ENCODE data around the genes KAZN, TMEM51 and DDI2.

DNA sequence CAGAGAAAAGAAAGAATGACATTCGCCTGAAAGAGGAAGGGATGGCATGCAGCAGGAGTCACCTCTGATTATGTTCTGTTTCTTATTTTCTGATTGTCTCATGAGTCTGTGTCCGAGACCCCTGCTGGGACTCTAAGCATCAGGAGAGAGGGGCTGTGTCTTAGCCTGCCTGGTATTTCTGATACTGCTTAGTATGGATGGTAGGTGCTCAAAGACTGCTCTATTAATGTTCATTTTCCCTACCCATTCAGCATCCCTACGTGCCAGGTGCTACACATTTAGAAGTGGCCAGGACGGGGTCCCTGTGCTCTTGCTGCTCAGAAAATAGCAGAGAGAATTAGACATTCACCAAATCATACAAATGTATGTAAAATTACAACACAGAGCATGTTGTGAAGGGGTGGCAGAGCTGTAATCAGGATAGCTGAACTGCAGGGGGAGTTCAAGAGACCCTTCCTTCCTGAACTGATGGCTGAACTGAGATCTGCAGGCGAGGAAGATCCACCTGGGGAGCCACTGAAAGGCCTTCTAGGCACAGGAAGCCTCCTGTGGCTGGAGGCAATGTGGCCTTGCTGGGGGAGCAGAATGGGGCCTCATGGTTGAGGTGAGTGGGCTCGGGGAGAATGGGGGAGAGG lies 216.4 kb downstream of the PRDM2 start:
- PRO-cap, 2 experiments = no peak in any of the 2 experiments

- PRO-cap, 2 experiments = no peak in any of the 2 experiments
Observed at GRCh38 chr1:14108721-14109103, 408.7 kb downstream of the PRDM2 start.

- PRO-cap, 2 experiments = no peak in any of the 2 experiments
Observed at GRCh38 chr1:14123267-14123624, 423.3 kb downstream of the PRDM2 start.

DNA sequence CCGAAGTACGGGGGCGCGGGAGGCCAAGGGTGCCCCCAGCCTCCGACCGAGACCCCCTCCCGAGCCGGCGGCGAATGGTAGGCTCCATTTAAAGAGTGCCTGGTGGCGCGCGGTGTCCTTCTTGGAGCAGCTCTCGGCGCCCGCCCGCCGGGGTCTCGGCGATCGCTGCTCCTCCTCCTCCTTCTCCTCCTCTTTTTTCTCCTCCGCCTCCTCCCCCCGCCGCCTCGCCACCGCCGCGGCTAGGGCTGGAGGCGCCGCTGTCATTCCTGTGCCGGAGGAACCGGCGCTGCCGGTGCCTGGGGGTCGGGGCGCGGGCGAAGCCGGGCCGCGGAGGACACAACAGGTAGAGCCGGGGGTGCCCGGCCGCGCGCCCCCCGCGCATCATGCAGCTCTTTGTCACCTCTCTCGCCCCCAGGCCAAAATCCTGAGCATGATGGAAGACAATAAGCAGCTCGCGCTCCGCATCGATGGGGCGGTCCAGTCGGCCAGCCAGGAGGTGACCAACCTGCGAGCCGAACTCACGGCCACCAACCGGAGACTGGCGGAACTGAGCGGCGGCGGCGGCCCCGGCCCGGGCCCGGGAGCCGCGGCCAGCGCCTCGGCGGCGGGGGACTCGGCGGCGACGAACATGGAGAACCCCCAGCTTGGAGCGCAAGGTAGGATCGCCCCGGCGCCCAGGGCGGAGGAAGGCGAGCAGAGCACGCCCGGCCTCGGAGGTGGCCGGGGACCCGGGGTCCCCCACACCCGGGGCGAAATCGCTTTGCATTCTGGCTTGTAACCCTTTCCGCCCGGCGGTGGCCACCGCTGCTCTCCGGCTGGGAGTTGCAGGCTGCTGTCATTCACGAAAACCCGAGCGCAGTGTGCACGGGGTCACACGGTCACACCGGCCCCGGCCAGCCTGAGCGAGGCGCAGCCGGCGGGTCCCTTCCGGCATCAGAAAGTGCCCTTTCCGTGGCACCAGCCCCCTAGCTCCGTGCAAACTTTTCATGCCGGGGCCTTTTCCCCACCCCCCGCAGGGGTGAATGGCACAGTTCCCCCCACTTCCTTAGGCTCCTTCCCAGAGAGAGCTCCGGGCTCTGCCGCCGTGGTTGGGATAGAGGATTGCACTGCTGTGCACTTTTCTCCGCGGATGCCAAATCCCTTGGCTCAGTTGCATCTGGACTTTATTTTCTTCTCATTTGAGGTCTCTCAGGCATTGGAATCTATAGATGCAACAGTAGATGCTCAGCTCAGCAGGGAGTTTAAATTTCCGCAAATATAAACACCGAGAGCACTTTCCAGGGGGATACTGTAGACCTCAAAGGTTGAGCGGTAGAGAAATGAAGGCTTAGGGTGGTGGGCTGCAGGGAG lies at the start of gene KAZN:
TSS of gene KAZN (plus strand) at position 118 of the 1,350 bp plus-strand sequence.
- PRO-cap, 2 experiments = no peak in any of the 2 experiments

- PRO-cap, 2 experiments = no peak in any of the 2 experiments
Observed at GRCh38 chr1:15005137-15005739, 148.3 kb upstream of the TMEM51 start.

DNA sequence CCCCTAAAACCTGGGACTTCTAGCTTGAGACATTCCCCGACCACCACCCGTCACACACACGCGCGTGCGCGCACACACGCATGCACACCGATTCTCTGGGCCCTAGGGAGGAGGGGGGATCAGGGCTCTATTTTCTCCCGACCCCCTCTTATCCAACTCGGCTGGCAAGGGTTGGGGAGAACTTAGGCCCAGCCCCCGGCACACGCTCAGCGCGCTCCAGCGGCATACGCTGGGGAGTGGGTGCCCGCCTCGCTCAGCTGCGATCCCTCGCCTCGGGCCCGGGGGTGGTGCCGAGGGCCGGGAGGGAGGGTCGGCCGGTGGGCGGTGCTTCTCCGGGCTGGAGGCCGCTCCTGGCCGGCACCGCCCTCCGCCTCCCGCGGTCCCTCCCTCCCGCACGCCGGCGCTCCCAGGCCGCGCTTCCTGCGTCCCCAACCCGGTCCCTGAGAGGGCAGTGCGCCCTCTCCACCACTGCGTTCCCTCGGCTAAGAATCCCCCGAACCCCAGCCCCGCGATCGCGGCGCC lies at the start of gene TMEM51:
TSS of gene TMEM51 (plus strand) at position 409 of the 522 bp plus-strand sequence.
- PRO-cap, 2 experiments = peak in 2 of 2 experiments; most common plus-strand start position 393 of the sequence (in 1); most common minus-strand start position 259 of the sequence (in 1)

DNA sequence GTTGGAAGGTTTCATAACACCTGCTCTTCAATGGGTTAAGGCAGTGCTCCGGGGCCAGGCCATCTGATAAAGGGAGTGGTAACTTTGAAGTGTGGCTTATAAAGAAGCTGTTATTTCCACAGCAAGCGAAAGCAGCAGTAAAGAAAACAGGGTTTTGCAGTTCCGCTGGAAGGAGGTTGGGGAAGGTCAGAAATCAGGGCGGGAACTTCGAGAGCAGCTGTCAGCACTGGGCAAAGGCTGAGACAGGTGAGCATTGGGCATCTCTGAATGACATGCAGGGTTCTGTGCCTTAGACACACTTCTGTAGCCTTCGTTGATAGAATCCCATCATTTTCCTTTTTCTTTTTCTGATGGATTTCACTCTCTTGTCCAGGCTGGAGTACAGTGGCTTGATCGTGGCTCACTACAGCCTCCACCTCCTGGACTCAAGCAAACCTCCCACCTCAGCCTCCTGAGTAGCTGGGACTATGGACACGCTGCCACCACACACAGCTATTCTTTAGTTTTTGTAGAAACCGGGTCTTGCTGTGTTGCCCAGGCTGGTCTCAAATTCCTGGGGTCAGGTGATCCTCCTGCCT lies 20.5 kb downstream of the TMEM51 start:
- PRO-cap, 2 experiments = no peak in any of the 2 experiments

GRCh38 chr1:15189756-15190535 lies 36.4 kb downstream of the TMEM51 start:
- PRO-cap, 2 experiments = no peak in any of the 2 experiments

DNA sequence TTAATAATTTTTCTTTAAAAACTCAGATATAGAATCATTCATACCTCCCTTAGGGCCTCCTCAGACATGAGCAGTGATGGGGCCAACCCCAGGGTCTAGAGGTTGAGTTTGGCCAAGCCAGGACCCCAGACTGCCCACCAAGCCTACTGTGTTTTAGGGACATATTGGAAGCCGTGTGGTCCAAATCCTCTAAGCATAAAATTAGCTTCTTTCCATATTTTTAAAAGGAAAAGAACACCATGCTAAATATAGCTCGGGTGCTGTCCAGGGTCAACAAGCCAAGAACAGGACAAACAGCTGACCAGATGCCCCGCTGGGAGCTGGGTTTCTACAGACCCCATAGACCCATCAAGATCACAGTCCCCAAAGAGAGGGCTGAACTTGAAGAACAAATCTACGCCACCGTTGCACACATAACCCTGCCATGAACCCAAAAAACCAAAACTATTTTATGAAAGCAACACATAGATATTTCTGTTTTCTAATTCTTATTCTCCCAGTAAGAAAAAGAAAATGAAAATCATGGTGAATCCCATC lies 36.4 kb upstream of the FHAD1 start:
- PRO-cap, 2 experiments = no peak in any of the 2 experiments

DNA sequence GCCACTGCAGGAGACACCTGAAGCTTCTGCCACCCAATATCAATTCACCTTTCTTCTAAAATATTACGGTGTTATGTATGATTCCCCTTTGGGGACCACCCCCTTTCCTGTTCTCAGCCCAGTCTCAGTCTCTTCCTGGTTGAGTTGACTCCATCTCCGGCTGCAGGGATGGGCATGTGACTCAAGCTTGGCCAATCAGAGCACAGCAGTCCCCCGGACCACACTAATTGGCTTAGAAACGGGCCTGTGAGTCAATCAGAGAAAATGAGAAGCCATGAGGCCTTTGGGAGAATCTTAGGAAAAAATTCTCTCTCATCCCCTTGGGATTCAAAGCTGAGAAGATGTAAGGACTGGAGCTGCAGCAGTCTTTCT lies 10.8 kb upstream of the FHAD1 start:
- PRO-cap, 2 experiments = no peak in any of the 2 experiments

- PRO-cap, 2 experiments = no peak in any of the 2 experiments
Observed at GRCh38 chr1:15343726-15344198, 65.9 kb upstream of the EFHD2 start.

DNA sequence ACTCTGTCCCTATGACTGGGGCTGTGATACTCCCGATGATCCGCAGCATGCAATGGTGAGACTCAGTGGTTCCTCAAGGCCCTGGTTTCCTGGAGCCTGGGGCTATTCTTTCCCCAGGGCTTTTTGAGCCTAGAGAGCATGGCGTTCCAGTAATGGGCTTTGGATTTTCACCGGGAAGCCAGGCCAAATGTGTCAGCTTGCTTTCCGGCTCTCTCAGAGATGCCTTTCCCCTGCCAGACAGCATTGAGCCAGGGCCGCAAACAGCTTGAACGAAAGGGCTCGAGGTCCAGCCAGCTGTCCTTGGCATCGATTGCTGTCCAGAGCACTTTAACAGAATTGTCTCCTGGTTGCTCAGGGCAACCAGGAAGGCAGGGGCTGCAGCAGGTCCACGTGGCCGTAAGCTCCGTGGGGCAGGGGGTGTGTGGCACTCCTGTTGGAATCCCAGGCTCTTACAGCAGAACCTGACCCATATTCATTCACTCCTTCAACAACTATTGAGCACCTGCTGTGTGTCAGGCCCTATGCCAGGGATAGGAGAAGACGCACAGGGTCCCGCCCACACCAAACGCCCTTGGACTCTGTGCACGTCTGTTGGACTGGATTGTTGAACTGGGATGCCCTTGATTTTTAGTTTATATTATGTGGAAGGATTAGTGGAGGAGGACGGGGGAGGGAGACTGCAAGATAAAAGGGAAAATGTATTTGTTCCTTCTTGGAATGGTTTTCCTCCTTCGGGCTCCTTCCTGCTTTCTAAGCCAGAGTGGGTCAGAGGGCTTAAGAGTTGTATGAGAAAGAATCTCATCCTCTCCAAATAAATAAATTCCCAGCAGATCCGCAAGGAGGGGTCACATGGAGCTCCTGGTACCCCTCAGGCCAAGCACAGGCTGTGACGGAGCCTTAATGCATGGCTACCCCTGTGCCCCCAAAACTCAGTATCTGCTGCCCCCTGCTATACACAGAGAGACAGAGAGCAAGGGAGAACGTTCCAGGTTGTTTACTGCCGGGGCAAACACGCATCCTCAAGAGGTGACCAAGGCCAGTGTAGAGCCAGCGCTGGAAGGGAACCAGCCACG lies 38.7 kb upstream of the EFHD2 start:
- PRO-cap, 2 experiments = no peak in any of the 2 experiments

- PRO-cap, 2 experiments = no peak in any of the 2 experiments
Observed at GRCh38 chr1:15507516-15508296, 16.3 kb downstream of the CASP9 start.

DNA sequence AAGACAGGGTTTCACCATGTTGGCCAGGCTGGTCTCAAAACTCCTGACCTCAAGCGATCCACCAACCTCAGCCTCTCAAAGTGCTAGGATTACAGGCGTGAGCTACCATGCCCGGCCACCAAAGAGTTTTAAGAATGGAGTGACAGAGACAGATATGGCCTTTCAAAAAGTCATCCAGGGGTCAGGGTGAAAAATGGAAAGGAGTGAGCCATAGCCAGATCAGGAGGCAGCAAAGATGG lies 4.7 kb downstream of the CASP9 start:
- PRO-cap, 2 experiments = no peak in any of the 2 experiments

GRCh38 chr1:15523581-15524130 lies 359 bp downstream of the CASP9 start:
- PRO-cap, 2 experiments = no peak in any of the 2 experiments

DNA sequence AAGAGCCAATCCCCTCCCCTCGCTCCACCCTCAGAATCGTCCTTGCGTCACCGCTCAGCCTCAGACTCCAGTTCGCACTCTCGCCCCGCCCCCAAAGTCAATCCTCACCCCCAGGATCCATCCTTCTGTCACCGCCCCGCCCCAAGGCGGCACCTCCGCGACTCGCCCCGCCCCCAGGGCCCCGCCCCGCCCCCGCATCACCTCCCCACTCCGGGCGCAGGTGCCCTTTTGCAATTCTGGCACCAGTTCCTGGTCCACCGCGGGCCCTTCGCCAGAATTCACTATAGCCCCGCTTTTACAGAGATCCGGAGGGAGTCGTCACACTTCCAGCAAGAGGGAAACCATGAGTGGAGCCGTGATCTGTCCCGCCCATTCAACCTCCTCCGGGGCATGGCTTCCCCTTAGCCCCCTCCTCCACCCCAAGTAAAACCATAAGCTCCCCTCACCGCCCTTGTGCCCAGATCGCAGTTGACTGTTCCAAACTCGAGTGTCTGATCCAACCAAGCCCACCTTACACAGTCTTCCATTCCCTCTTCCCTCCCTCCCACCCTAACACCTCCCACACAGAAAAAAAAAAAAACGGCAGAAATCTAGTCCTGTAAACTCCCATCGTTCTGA lies 1.1 kb upstream of the CASP9 start:
- PRO-cap, 2 experiments = peak in 1 of 2 experiments; most common plus-strand start position 245 of the sequence (in 1); most common minus-strand start position 151 of the sequence (in 1)

GRCh38 chr1:15616686-15617926 lies at the start of gene DDI2:
TSS of gene DDI2 (plus strand) at chr1:15617458.
- PRO-cap, 2 experiments = peak in 2 of 2 experiments; most common plus-strand start chr1:15617462 (in 2); most common minus-strand start chr1:15617182 (in 2)

DNA sequence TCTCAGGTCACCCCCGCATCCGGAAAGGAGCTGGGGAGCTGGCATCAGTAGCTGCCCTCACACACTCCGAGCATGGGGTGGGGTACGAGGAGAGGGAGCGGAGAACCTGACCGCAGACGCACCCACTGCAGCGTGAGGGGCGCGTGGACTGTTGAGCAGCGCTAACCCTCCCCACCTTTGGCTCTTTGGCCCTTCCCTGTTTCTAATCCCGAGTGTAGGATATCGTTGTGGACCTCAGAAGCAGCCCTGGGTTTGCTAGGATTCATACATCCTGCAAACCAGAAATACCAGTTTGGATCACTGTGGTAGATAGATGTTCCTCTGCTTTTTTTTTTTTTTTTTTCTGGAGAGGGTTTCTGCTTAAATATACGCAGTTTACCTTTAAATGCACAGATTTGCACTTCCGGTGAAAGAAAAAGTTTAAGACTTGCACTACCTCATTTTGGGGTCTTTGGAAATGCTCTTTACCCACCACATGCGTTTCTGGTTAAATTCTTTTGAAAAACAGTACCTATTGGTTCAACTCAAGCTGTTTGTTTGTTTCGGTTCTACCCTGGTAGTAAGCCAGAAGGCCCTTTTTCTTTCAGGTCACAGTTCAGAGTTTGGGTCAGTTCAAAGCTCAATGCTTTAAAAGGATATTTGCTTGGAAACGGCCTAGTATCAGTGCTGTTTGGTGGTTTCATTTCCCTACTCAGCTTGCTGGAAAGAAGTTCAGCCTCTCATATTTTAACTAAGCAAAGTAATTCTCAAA lies 844 bp downstream of the DDI2 start:
- PRO-cap, 2 experiments = no peak in any of the 2 experiments

DNA sequence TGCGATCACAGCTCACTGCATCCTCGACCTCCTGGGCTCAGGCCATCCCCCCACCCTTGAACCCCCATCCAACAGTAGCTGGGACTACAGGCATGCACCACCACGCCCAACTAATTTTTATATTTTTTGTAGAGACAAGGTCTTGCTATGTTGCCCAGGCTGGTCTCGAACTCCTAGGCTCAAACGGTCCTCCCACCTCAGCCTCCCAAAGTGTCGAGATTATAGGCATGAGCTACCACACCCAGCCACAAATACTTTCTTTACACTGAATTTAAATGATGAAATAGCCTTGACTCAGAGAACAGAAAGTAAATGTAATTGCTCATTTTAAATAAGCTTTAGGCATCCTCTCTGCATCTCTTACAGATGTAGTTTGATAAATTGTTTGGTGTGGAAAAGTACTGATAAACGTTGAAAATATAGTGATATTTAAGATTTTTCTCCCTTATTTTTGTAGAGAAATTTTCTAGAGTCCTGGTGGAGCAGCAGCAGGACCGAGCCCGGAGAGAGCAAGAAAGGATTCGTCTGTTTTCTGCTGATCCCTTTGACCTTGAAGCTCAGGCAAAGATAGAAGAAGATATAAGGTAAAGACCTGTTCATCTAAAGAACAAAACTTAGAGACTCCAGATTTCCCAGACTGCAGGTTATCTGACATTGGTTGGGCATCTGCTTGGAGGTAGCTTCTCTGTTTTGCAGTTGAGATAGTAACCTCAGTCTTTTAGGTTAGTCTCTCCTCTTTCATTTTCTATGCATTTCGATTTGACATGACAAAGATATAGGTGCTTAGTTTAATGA lies 15.9 kb downstream of the DDI2 start:
- PRO-cap, 2 experiments = no peak in any of the 2 experiments

DNA sequence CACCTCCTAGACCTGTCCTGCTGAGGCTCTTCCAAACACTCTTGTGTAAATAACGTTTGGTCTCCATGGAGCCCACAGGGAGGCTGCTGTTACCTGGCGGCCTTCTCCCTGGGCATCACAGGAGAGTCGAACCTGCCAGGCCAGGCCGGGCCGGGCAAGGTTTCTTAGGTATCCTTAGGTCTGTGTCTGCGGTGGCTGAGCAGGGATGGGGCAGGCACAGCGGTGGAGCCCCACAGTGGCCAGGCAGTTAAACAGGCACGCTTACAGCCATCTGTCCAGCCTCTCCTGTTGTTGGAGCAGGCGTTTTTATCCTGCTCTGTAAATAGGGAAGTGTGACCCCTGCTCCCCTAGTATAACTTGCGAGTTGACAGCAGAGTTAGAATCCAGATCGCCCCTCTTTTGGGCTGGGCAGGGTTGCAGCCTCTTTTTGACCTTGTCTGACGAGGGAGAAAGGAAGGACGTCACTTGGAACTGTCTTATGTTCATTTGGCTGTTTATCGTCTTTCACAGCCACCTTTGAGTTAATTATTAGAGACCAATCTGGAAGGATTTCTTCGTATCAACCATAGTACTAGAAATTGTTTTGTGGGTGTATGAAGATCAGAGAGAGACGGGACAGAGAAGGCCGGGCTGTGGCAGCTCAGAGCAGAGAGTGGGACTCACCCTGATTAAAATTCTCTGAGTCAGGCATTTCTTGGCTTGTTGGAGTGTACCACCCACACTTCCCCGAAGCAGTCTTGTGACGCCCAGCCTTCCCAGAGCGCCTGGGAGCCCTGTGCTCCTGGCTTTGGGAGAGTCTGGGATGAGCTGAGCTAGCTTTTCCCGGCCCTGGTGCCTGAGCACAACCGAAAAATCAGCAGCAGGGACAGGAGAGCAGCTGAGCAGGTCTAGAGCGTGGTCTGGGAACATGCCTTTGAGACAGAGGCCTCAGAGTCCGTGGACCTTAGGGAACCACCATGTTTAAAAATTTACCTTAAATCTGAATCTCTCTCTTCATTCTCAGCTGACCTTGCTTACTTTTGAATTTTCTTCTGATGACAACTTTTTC lies 19.3 kb downstream of the PLEKHM2 start:
- PRO-cap, 2 experiments = peak in 1 of 2 experiments; most common plus-strand start position 758 of the sequence (in 1); most common minus-strand start position 680 of the sequence (in 1)

Data from Metastatic Liver Carcinoma in the Adrenal Gland (tissue), 2 donors.